ENCODE measurements around a stretch of chr3.

DNA sequence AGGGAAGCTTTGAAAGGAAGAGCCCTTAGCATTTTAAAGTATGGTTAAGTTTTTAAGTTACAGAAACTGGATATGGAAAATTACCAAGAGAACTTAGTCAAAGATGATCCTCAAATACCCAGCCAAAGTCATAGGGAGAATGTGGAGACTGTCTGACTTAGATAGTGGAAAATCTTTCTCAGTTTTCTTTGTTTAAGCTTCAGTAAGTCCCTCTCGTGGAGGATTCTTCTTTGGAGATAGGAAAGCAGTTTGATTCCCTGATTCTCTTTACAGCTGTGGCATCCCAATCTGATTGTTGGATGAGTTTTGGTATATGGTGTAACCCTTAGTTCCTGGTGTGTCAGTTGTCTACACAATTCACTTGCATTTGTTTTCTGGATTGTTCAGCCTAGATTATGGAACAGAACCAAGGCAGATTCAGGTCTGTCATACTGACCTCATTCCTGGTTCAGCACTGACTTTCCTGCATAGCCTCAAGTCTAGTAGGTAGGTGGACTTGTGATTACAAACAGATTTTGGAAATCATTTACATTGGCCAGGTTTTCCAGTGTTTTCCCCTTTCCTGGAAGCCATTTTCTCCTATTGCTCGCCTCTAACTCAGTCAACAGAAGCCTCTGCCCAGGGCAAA, 115.8 kb downstream of the FNDC3B start:
- RAMPAGE, long total RNA, result no peak
- RRBS, 2 experiments, result no CpG with 5 or more reads among the region's 2 CpGs
CAGE:
- cytosol, long polyA minus RNA, result no peak
- cytosol, long polyA plus RNA, result no peak
- long polyA plus RNA, result no peak
- nucleolus, long total RNA, result no peak
- nucleus, long polyA plus RNA, result no peak
- nucleus, long total RNA, result no peak

- RAMPAGE, long total RNA, result no peak
- RRBS, 2 experiments, result no CpG with 5 or more reads among the region's 4 CpGs
CAGE:
- cytosol, long polyA minus RNA, result no peak
- cytosol, long polyA plus RNA, result no peak
- long polyA plus RNA, result no peak
- nucleolus, long total RNA, result no peak
- nucleus, long polyA plus RNA, result no peak
- nucleus, long total RNA, result no peak
Observed at GRCh38 chr3:172194730-172195367, 155.5 kb downstream of the FNDC3B start.

DNA sequence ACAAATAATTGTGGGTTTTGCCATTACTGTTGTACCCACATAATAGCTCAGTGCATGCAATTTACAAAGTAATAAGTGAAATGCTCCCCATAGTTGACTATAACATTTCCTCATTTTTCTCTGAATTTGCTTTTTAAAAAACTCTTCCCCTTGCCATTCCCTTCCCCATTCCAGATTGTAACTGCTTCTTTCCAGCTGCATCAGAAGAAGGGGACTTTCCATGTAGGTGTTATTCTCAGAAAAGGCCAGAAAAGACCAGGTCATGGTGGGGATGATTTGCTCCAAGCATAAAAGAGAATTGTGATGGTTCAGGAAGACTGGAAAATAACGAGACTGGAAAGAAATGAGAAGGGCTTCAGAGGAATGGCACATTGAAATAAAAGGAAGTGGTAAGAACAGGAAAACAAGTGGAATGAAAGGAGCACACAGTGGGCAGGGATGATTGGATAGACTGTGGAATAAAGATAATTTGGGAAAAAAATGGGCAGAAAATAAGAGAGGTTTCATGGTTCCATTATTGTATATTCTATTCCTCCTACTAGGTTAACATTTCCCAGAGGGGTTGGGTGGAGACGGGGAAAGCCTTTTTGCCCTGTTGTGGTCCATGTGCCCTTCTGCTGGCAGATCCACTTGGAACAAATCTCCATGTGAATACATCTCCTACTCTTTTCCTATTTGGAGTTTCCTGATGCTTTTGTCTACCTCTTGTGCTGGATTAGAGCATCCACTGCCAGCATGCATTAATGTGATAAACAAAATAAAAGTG, 186.4 kb downstream of the GHSR start:
- RAMPAGE, long total RNA, result no peak
- RRBS, 2 experiments, result no CpG with 5 or more reads among the region's 2 CpGs
CAGE:
- cytosol, long polyA minus RNA, result no peak
- cytosol, long polyA plus RNA, result no peak
- long polyA plus RNA, result no peak
- nucleolus, long total RNA, result no peak
- nucleus, long polyA plus RNA, result no peak
- nucleus, long total RNA, result no peak

DNA sequence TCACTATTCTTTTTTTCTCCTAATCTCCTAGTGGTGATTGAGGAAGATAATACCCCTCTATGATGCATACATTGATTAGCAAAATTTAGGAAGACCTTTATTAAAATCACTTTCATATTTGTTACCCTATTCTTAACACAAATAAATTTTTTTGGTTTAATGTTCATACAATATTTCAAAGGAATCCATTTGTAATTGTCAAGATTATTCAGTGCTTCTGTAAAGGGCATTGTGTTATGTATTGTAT, 145.8 kb downstream of the GHSR start:
- RAMPAGE, long total RNA, result no peak
CAGE:
- cytosol, long polyA minus RNA, result no peak
- cytosol, long polyA plus RNA, result no peak
- long polyA plus RNA, result no peak
- nucleolus, long total RNA, result no peak
- nucleus, long polyA plus RNA, result no peak
- nucleus, long total RNA, result no peak

- RAMPAGE, long total RNA, result no peak
- RRBS, 2 experiments, result no CpG with 5 or more reads among the region's 2 CpGs
CAGE:
- cytosol, long polyA minus RNA, result no peak
- cytosol, long polyA plus RNA, result no peak
- long polyA plus RNA, result no peak
- nucleolus, long total RNA, result no peak
- nucleus, long polyA plus RNA, result no peak
- nucleus, long total RNA, result no peak
Observed at GRCh38 chr3:172347035-172347629, 101.1 kb downstream of the GHSR start.

DNA sequence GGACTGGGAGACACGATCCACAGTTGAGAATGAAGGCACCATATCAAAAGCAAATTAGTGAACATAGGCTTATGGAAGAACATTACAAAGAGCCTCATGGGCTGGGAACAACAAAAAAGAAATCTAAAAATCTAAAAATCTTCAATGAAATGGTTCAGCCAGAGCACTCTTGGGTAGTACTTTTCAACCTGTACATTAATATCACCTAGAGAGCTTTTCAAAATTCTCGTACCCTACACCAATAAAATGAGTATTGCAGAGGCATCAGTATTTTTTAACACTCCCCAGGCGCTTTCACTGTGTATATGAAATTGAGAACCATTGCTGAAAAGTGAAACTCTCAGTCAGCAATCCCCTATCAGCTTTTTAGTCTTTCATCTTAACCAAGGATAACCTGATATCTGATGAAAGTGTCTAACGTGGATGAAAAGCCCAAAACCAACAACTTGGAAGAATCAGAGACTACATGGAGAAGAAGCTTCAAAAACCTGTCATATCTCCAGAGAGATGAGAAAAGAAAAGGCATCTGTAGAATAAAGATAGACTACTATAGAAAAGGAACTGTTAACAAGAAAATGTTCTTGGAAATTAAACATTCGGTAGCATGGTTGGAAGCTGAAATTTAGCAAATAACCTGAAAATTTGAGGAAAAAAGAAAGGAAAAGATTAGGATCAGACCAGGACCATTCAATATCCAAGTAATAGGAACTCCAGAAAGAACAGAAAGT, 45.8 kb downstream of the GHSR start:
- RAMPAGE, long total RNA, result no peak
- RRBS, 2 experiments, result no CpG with 5 or more reads among the region's 5 CpGs
CAGE:
- cytosol, long polyA minus RNA, result no peak
- cytosol, long polyA plus RNA, result no peak
- long polyA plus RNA, result no peak
- nucleolus, long total RNA, result no peak
- nucleus, long polyA plus RNA, result no peak
- nucleus, long total RNA, result no peak

GRCh38 chr3:172553007-172553502, 29.8 kb upstream of the TNFSF10 start:
- RAMPAGE, long total RNA, result no peak
- RRBS, 2 experiments, result no CpG with 5 or more reads among the region's 6 CpGs
CAGE:
- cytosol, long polyA minus RNA, result no peak
- cytosol, long polyA plus RNA, result no peak
- long polyA plus RNA, result no peak
- nucleolus, long total RNA, result no peak
- nucleus, long polyA plus RNA, result no peak
- nucleus, long total RNA, result no peak

GRCh38 chr3:172604071-172604335, 80.8 kb upstream of the TNFSF10 start:
- RAMPAGE, long total RNA, result no peak
- RRBS, 2 experiments, result no CpG with 5 or more reads among the region's 8 CpGs
CAGE:
- cytosol, long polyA minus RNA, result no peak
- cytosol, long polyA plus RNA, result no peak
- long polyA plus RNA, result no peak
- nucleolus, long total RNA, result no peak
- nucleus, long polyA plus RNA, result no peak
- nucleus, long total RNA, result no peak

DNA sequence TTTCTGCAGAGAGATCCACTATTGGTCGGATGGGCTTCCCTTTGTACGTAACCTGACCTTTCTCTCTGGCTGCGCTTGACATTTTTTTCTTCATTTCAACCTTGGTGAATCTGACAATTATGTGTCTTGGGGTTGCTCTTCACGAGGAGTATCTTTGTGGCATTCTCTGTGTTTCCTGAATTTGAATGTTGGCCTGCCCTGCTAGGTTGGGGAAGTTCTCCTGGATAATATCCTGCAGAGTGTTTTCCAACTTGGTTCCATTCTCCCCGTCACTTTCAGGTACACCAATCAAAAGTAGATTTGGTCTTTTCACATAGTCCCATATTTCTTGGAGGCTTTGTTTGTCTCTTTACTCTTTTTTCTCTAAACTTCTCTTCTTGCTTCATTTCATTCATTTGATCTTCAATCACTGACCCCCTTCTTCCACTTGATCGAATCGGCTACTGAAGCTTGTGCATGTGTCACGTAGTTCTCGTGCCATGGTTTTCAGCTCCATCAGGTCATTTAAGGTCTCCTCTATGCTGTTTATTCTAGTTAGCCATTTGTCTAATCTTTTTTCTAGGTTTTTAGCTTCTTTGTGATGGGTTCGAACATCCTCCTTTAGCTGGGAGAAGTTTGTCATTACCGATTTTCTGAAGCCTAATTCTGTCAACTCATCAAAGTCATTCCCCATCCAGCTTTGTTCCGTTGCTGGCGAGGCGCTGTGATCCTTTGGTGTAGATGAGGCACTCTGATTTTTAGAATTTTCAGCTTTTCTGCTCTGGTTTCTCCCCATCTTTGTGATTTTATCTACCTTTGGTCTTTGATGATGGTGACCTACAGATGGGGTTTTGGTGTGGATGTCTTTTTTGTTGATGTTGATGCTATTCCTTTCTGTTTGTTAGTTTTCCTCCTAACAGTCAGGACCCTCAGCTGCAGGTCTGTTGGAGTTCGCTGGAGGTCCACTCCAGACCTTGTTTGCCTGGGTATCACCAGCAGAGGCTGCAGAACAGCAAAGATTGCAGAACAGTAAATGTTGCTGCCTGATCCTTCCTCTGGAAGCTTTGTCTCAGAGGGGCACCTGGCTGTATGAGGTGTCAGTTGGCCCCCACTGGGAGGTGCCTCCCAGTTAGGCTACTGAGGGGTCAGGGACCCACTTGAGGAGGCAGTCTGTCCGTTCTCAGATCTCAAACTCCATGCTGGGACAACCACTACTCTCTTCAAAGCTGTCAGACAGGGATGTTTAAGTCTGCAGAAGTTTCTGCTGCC, 46.1 kb downstream of the NCEH1 start:
- RAMPAGE, long total RNA, result no peak
- RRBS, 2 experiments, result no CpG with 5 or more reads among the region's 16 CpGs
CAGE:
- cytosol, long polyA minus RNA, result no peak
- cytosol, long polyA plus RNA, result no peak
- long polyA plus RNA, result no peak
- nucleolus, long total RNA, result no peak
- nucleus, long polyA plus RNA, result no peak
- nucleus, long total RNA, result no peak

DNA sequence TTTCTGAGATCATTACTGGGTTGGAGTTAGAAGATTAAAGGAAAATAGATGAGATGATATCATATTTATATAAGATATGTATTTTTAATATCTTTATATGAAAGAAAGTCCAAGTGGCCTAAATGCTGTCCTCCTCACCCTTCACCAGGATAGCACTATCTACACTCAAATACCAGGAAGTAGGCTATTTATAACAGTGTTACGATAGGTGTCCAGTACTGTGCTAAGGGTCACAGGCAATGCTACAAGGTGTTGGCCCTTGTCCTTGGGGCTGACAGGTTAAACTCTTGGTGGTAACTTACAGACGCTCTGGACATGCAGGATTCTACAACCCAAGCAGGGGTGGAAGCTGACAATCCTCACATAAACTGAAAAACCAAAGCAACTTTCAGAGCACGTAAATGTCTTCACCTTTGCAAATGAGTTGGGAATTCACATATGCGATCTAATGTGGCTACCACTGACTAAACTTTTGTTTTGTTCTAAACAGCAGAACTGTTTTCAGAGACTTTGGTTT, 22.3 kb downstream of the NCEH1 start:
- RAMPAGE, long total RNA, result no peak
- RRBS, 2 experiments, result no CpG with 5 or more reads among the region's 4 CpGs
CAGE:
- cytosol, long polyA minus RNA, result no peak
- cytosol, long polyA plus RNA, result no peak
- long polyA plus RNA, result no peak
- nucleolus, long total RNA, result no peak
- nucleus, long polyA plus RNA, result no peak
- nucleus, long total RNA, result no peak

GRCh38 chr3:172694409-172695030, 16.3 kb downstream of the NCEH1 start:
- RAMPAGE, long total RNA, result no peak
- RRBS, 2 experiments, result no CpG with 5 or more reads among the region's 5 CpGs
CAGE:
- cytosol, long polyA minus RNA, result no peak
- cytosol, long polyA plus RNA, result no peak
- long polyA plus RNA, result no peak
- nucleolus, long total RNA, result no peak
- nucleus, long polyA plus RNA, result no peak
- nucleus, long total RNA, result no peak

GRCh38 chr3:172709530-172709791, 1.4 kb downstream of the NCEH1 start:
- RAMPAGE, long total RNA, result no peak
- RRBS, 2 experiments, result no CpG with 5 or more reads among the region's 1 CpG
CAGE:
- cytosol, long polyA minus RNA, result no peak
- cytosol, long polyA plus RNA, result no peak
- long polyA plus RNA, result no peak
- nucleolus, long total RNA, result no peak
- nucleus, long polyA plus RNA, result no peak
- nucleus, long total RNA, result no peak

- RAMPAGE, long total RNA, result no peak
- RRBS, 2 experiments, result no CpG with 5 or more reads among the region's 1 CpG
CAGE:
- cytosol, long polyA minus RNA, result no peak
- cytosol, long polyA plus RNA, result no peak
- long polyA plus RNA, result no peak
- nucleolus, long total RNA, result no peak
- nucleus, long polyA plus RNA, result no peak
- nucleus, long total RNA, result no peak
Observed at GRCh38 chr3:172760072-172760363, 9.5 kb downstream of the ECT2 start.

DNA sequence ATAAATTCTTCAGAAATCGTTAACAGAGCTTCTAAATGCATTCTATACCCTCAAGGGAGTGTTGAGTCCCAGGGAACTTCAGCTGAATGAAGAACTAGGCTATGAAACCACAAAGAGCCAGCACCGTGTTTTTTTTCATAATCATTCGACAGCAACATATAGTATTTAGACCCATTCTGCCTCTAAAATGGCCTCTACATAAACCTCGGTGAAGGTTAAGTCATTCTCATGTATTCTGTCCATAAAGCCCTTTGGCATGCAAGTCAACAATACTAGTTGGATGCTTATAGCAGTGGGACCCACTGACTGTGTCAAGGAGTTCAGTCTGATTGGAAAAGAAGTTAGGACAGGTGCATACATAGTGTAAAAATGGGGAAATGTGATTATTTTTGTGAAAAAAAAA, 225.4 kb downstream of the NLGN1 start:
- RAMPAGE, long total RNA, result no peak
- RRBS, 2 experiments, result no CpG with 5 or more reads among the region's 4 CpGs
CAGE:
- cytosol, long polyA minus RNA, result no peak
- cytosol, long polyA plus RNA, result no peak
- long polyA plus RNA, result no peak
- nucleolus, long total RNA, result no peak
- nucleus, long polyA plus RNA, result no peak
- nucleus, long total RNA, result no peak

GRCh38 chr3:176916708-176917306, 280.5 kb downstream of the TBL1XR1 start:
- RAMPAGE, long total RNA, result no peak
- RRBS, 2 experiments, result no CpG with 5 or more reads among the region's 4 CpGs
CAGE:
- cytosol, long polyA minus RNA, result no peak
- cytosol, long polyA plus RNA, result no peak
- long polyA plus RNA, result no peak
- nucleolus, long total RNA, result no peak
- nucleus, long polyA plus RNA, result no peak
- nucleus, long total RNA, result no peak

GRCh38 chr3:177019601-177020004, 177.7 kb downstream of the TBL1XR1 start:
- RAMPAGE, long total RNA, result no peak
- RRBS, 2 experiments, result no CpG with 5 or more reads among the region's 1 CpG
CAGE:
- cytosol, long polyA minus RNA, result no peak
- cytosol, long polyA plus RNA, result no peak
- long polyA plus RNA, result no peak
- nucleolus, long total RNA, result start-site peak on the minus strand at chr3:177019716-177019919, 38 reads
- nucleus, long polyA plus RNA, result no peak
- nucleus, long total RNA, result no peak

- RAMPAGE, long total RNA, result no peak
- RRBS, 2 experiments, result no CpG with 5 or more reads among the region's 12 CpGs
CAGE:
- cytosol, long polyA minus RNA, result no peak
- cytosol, long polyA plus RNA, result no peak
- long polyA plus RNA, result no peak
- nucleolus, long total RNA, result no peak
- nucleus, long polyA plus RNA, result no peak
- nucleus, long total RNA, result no peak
Observed at GRCh38 chr3:177035269-177036097, 161.8 kb downstream of the TBL1XR1 start.

DNA sequence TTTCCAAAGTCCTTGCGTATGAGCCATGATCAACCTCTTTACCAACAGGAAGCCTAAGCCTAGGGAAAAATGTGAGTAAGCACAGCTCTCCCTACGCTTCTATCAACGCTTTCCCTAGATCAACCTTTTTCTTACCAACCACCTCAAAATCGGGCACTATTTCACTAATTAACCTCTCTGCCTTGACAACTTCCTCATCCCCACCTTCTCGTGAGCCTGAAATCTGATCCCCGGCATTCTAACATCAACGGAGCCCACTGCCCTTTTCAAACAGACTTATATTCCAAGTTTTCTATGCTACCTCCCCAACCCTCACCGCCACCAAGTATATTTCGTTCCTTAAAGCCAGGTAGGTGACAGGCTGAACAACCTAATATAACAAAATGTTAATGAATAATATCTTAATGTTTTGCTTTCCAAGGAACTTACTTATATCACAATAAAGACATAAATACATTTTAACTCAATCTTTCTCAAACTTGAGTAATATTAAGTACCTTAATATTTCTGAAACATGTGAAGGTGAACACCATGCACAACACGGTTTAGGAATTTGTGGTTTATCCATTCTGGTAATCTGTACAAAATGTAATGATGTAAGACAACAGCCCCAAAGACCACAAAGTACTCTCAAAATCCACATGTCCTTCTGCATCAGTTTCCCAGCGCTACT, 122.8 kb downstream of the TBL1XR1 start:
- RAMPAGE, long total RNA, result no peak
- RRBS, 2 experiments, result no CpG with 5 or more reads among the region's 11 CpGs
CAGE:
- cytosol, long polyA minus RNA, result no peak
- cytosol, long polyA plus RNA, result no peak
- long polyA plus RNA, result no peak
- nucleolus, long total RNA, result no peak
- nucleus, long polyA plus RNA, result no peak
- nucleus, long total RNA, result no peak

DNA sequence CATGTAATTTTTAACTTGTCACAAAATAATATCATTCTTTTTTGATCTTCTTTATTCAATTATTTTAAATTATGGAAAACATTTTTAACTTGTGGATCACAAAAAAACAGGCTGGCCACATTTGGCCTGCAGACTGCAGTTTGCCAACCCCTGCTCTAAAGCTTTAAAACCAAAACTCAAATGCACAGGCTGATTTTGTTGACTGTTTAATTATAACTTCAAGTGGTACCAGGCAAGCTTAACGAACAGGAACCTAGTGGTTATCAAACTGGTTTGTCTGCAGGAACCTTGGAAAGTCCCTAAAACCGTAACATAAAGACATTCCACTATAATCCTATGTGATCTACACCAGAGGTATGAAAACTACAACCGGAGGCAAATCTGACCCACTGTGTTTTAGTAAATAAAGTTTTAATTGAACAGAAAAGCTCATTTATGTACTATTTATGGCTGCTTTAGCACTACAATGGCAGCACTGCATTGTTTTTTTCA, 52.4 kb downstream of the TBL1XR1 start:
- RAMPAGE, long total RNA, result no peak
- RRBS, 2 experiments, result no CpG with 5 or more reads among the region's 3 CpGs
CAGE:
- cytosol, long polyA minus RNA, result no peak
- cytosol, long polyA plus RNA, result no peak
- long polyA plus RNA, result no peak
- nucleolus, long total RNA, result start-site peak on the minus strand centred at position 301 of the sequence, 260 bp wide, 17 reads
- nucleus, long polyA plus RNA, result no peak
- nucleus, long total RNA, result no peak

- RAMPAGE, long total RNA, result no peak
- RRBS, 2 experiments, result no CpG with 5 or more reads among the region's 17 CpGs
CAGE:
- cytosol, long polyA minus RNA, result no peak
- cytosol, long polyA plus RNA, result no peak
- long polyA plus RNA, result no peak
- nucleolus, long total RNA, result start-site peak on the minus strand at chr3:177194828-177195071, 12 reads
- nucleus, long polyA plus RNA, result no peak
- nucleus, long total RNA, result no peak
Observed at GRCh38 chr3:177194771-177196040, 2.1 kb downstream of the TBL1XR1 start.

Data from GM12878 (cell line).